Upper lobe of left lung (tissue), 5 donors: ENCODE measurements around the gene FBXO31.

DNA sequence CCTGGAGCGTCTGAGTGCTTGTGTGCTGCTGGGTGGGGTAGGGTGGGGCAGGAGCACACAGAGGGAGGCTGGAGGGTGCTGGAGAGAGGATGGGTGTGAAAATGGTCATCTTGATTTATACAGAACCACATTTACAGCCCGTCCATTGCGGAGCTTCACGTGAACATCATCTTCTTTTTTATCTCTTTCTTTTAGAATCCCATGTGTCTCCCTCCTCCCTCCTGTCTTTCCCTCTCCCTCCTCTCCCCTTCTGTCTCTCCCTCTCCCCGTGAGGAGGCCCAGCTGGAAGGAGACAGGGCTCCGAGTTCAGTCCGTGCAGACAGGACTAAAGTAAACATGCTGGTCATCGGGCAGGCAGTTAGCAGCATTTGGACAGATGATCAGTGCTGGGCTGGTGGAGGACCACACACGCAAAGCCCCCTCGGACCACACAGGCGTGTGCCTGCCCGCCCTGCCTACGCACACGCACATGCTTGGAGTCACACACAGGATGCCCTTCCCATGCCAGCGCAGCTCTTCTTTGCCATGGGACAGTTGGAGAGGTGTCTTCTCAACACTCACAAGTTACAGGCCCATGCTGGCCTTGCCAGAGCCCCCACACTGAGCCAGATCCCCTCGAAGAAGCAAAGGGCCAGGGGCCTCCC, 215.9 kb upstream of the FOXF1 start:
- PRO-cap, 2 experiments, result no peak in any of the 2 experiments
- RAMPAGE, long total RNA, 4 experiments, result no peak in any of the 4 experiments

DNA sequence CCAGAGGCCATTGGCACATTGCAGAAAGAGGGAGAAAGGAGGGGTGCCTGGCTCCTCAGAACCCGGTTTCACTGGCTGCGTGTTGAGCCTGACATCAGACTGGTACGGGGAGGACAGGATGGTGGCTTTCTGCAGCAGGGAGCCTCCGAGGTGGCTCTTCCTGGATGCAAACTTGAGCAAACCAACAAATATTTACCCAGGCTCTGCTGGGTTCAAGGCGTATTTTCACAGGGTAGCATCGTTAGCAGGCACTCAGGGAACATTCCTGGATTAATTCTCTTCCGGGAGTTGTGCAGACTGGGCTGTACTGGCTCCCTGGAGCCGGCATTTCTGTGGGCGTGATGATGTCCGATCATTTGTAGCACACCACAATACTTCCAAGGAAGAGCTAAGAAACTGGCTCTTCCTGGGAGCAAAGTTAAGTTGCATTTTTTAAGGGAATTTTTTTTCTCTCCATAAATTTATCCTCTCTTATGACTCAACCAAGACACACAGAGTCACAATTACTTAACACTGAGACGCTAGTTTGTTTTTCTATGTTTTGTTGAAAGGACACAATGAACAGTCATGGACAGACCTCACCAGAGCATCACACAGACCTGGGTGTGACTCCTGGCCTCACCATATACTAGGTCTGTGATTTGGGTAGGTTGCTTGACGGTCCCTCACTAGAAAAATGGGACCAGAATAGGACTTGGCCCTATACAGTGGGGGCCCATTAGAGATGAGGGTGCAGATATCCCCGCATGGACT, 211.6 kb upstream of the FOXF1 start:
- PRO-cap, 2 experiments, result no peak in any of the 2 experiments
- RAMPAGE, long total RNA, 4 experiments, result no peak in any of the 4 experiments

DNA sequence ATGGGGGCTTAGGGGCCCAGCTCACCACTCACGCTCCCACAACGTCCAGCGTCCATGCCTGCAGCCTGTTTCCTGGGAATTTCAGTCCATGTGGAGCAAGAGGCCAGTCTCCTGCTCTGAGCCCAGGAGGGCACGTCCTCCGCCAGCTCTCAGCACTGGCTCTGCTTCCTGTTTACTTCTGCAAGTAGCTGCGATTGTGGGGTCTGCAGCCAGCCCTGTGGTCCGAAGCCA, 209.3 kb upstream of the FOXF1 start:
- PRO-cap, 2 experiments, result peak in 1 of 2 experiments; most common minus-strand start position 157 of the sequence (in 1)
- RAMPAGE, long total RNA, 4 experiments, result start-site peak on the minus strand in 1 of 4 experiments, centred at position 126 of the sequence, 5 reads per replicate

GRCh38 chr16:86396839-86397431, 113.4 kb upstream of the FOXF1 start:
- PRO-cap, 2 experiments, result no peak in any of the 2 experiments
- RAMPAGE, long total RNA, 4 experiments, result no peak in any of the 4 experiments

- PRO-cap, 2 experiments, result no peak in any of the 2 experiments
- RAMPAGE, long total RNA, 4 experiments, result no peak in any of the 4 experiments
Observed at GRCh38 chr16:86454997-86455565, 55.2 kb upstream of the FOXF1 start.

DNA sequence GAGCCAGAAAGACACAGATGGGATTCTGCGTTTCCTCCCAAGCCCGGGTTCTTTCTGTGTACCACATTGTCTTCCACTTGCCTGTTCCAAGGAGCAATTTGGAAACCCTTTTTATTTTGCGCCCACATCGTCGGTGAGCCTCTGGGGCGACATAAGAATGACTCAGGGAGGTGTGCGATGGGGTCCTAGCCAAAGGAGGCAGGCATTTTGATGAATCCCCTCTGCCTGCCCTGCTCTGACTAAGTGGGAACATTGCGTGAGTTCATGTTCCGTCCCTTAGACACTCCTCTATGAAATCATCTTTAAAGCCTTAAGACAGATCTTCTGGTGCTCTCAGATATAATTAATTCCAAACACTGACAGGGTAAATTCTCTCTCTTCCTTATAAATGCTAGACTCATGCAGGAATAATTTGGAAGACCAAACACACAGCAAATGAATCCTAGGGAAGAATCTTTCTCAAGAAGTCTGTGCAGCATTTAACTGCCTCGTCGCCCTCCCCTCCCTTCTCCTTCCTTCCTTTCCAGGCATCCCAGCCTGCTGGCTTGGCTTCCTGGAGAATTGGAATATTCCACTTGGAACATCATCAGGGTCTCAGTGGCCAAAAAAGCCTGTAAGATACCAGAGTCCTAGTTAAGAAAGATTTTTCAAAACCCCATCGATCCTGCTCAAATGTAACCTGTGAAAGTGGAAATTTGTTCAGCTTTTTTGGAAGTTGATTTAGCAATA, 52.6 kb upstream of the FOXF1 start:
- PRO-cap, 2 experiments, result no peak in any of the 2 experiments
- RAMPAGE, long total RNA, 4 experiments, result no peak in any of the 4 experiments

GRCh38 chr16:86466469-86467112, 43.7 kb upstream of the FOXF1 start:
- PRO-cap, 2 experiments, result no peak in any of the 2 experiments
- RAMPAGE, long total RNA, 4 experiments, result no peak in any of the 4 experiments

DNA sequence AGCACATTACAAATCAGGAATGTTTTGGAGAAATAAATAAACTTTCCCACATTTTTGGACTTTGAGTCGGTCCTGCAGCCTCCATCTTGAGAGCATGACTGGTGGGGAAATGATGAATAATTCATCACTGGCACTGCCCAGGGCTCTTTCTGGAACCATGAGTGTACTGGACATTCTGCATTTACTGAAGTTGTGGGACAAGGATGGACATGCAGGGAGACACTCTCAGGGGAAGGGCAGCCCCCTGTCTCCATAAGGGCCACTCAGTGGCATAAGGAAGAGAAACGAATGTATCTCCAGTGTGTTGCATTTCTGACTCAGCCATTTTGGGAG, 8.0 kb downstream of the FOXL1 start:
- PRO-cap, 2 experiments, result no peak in any of the 2 experiments
- RAMPAGE, long total RNA, 4 experiments, result no peak in any of the 4 experiments

DNA sequence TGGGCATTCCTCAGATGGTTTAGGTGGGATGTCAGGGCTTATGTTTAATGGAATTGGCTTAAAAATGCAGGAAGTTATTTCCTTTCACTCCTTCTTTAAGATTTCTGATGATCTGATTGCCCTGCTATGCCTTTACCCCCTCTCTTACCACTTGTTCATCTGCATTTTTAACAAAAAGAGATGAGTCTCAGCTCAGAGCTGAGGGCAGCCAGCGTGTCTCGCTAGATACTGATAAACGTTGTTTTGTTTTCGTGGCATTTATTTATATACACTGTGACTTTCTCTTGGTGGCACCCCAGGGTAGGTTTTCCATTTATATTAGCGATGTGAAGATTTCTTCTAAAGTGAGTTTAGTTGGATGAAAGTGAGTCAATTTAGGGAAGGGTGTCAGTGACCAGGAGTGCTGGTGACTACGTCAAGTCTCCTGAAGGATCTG, 30.9 kb downstream of the FOXL1 start:
- PRO-cap, 2 experiments, result no peak in any of the 2 experiments
- RAMPAGE, long total RNA, 4 experiments, result no peak in any of the 4 experiments

DNA sequence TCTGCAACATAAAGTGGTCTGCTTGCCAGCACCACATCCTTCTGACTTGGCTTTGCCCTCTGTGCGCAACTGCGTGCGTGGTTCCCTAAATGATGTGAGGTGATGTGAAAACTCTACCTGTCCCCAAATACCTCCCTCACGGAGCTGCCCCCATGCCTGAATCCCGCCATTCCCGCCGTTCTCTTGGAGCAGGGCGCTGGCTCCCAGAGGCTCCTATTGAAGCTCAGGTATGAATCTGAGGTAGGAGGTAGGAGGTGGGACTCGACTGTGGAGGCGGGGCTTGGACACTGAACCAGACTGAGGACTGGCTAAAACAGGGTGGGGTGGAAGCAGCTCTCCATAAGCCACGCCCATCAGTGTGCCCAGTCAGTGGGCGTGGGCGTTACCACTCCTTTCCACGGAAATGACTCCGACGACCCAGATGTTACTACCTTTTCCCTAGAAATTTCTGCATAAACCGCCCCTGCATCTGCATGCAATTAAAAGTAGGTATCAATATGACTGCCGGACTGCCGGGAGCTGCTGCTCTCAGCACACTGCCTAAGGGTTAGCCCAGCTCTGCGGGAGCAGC, 40.9 kb downstream of the FOXL1 start:
- PRO-cap, 2 experiments, result no peak in any of the 2 experiments
- RAMPAGE, long total RNA, 4 experiments, result no peak in any of the 4 experiments

- PRO-cap, 2 experiments, result no peak in any of the 2 experiments
- RAMPAGE, long total RNA, 4 experiments, result no peak in any of the 4 experiments
Observed at GRCh38 chr16:86931015-86932026, 353.0 kb downstream of the FOXL1 start.

- PRO-cap, 2 experiments, result no peak in any of the 2 experiments
- RAMPAGE, long total RNA, 4 experiments, result no peak in any of the 4 experiments
Observed at GRCh38 chr16:87053002-87053763, 264.0 kb downstream of the C16orf95 start.

- PRO-cap, 2 experiments, result no peak in any of the 2 experiments
- RAMPAGE, long total RNA, 4 experiments, result no peak in any of the 4 experiments
Observed at GRCh38 chr16:87160042-87160518, 157.1 kb downstream of the C16orf95 start.

DNA sequence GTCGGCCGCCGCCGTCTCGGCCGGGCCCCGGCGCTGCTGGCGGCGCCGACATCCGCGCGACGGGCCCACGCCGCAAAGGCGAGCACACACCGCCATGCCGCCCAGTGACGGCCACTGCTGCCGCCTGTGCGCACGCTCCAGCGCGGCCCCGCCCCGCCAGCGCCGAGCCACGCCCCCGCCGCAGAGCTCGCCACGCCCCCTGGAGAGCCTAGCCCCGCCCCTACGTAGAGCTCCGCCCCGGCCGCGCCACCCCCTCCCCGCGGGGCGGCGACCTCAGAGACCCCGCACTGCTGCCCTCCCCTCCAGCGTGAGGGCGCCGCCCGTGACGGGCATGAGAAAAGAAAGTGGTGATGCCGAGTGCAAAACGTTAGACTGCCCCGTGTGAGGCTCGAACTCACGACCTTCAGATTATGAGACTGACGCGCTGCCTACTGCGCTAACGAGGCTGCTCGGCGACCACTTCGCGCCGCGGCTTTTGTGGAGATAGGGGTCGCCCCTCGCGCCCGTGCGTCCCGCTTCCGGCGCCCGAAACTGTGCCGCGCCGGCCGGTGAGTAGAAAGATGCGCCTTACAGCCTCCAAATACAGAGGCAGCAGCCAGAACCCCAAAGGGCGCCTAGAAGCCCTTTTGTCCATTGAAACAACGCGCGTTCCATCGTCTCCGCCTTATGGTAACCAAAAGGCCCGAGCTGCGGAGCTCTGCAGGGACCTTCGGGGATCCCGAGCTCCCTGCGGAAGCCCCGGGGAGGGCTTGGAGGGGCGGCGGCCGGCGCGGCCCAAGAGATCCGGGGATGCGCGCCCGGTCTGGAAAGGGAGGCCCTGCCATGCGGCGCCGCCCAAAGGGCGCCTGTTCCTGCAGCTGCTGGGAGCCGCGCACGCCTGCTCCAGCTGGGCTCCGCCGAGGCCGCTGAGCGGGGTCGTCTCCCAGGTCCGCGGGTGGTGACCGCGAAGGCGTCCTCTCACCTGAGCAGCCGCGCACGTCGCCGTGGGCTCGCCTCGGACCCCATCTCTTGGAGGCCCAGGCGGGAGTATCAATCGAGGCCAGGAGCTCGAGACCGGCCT, at the start of gene FBXO31:
TSS of gene FBXO31 (minus strand) at position 128 of the 1,060 bp plus-strand sequence.
- PRO-cap, 2 experiments, result peak in 2 of 2 experiments; most common plus-strand start position 287 of the sequence (in 1); most common minus-strand start position 128 of the sequence (in 2)
- RAMPAGE, long total RNA, 4 experiments, result start-site peak on the plus strand in 1 of 4 experiments, centred at position 282 of the sequence, 21 reads per replicate

GRCh38 chr16:87387909-87388946, 3.9 kb upstream of the MAP1LC3B start:
- PRO-cap, 2 experiments, result peak in 2 of 2 experiments; most common plus-strand start chr16:87388219 (in 1); most common minus-strand start chr16:87388139 (in 1)
- RAMPAGE, long total RNA, 4 experiments, result no peak in any of the 4 experiments

GRCh38 chr16:87435264-87436033, 43.3 kb downstream of the MAP1LC3B start:
- PRO-cap, 2 experiments, result no peak in any of the 2 experiments
- RAMPAGE, long total RNA, 4 experiments, result no peak in any of the 4 experiments

GRCh38 chr16:87497095-87497738, 4.4 kb upstream of the ZCCHC14 start:
- PRO-cap, 2 experiments, result no peak in any of the 2 experiments
- RAMPAGE, long total RNA, 4 experiments, result no peak in any of the 4 experiments

DNA sequence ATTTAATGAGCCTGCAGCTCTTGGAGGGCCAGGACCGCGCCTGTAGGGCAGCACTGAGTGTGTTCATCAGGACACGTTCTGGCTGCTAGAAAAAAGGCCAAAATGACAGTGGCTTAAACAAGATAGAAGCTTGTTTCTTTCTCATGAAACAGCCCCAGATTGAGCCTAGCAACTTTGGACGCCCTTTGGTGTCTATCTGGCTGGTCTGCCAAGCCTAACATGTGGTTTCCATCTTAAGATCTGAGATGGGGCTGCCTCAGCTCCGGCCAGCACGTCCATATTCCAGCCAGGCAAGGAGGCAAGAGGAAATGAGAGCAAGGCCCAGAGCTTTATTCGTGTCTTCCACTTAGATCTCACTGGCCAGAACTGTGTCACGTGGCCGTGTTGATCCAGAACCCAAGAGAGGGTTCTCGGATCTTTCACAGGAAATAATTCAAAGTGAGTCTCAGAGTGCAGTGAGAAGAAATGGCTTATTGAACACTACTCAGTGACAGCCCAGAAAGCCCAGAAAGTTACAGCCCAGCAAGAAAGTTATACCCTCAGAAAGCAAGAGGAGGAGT, 28.9 kb upstream of the ZCCHC14 start:
- PRO-cap, 2 experiments, result no peak in any of the 2 experiments
- RAMPAGE, long total RNA, 4 experiments, result no peak in any of the 4 experiments

DNA sequence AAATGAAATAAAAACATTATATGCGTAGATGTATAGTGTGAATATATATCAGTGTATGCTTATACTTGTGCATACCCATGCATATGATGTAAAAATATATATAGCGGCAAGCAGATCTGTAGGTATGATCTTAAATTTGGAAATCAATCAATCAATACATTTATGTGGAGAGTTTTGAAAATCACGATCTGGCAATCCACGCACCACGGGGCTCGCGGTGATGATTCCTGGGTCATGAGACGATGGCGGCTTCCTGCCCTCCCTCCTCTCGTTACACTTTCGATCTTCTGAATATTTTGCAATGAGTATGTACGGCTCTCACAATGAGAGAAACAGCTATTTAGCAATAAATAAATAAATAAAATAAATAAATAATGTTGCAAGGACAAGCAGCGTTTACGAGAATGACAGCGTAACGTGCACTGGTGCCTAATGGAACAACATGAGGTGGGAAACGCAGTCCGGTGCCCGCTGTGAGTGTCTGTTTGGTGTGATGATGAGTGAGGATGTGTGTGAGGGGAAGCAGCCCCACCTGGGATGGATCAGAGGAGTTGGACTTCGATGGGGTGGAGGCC, 46.7 kb upstream of the JPH3 start:
- PRO-cap, 2 experiments, result no peak in any of the 2 experiments
- RAMPAGE, long total RNA, 4 experiments, result no peak in any of the 4 experiments

DNA sequence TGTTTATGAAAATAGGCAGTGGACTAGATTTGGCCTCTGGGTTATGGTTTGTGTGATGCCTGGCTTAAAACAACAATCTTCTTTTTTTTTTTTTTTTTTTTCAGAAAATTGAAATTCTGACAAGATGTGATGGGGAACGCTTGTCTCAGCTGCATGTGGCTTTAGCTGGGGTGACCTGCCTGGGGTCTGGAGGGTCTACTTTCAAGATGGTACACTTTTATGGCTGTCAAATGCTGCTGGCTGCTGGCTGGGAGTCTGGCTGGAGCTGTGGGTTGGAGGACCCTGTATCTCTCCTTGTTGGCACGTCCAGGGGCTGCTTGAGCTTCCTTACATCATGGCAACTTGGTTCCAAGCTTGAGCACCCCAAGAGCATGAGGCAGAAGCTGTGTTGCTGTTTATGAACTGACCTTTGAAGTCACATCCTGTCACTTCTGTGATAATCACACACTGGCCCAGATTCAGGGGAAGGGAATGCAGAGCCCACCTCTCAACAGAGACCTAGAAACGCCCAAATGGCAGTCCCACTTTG, 3.2 kb upstream of the JPH3 start:
- PRO-cap, 2 experiments, result no peak in any of the 2 experiments
- RAMPAGE, long total RNA, 4 experiments, result no peak in any of the 4 experiments